ENCODE results near the genes MT1M, MT1B and CETP.

- PRO-cap, 5 experiments, result peak in 3 of 5 experiments; most common minus-strand start chr16:56194482 (in 2)
- RAMPAGE, long total RNA, 2 experiments, result no peak in any of the 2 experiments
- RRBS, result under 1% methylated on average over 12 of the region's 47 CpGs
These were observed 2.9 kb downstream of the GNAO1 start for GRCh38 chr16:56193957-56194725.

- PRO-cap, 5 experiments, result peak in 3 of 5 experiments; most common plus-strand start chr16:56225338 (in 1); most common minus-strand start chr16:56225203 (in 2)
- RAMPAGE, long total RNA, 2 experiments, result no peak in any of the 2 experiments
- RRBS, result no CpG with 5 or more reads among the region's 2 CpGs
These were observed 33.8 kb downstream of the GNAO1 start for GRCh38 chr16:56225123-56225464.

DNA sequence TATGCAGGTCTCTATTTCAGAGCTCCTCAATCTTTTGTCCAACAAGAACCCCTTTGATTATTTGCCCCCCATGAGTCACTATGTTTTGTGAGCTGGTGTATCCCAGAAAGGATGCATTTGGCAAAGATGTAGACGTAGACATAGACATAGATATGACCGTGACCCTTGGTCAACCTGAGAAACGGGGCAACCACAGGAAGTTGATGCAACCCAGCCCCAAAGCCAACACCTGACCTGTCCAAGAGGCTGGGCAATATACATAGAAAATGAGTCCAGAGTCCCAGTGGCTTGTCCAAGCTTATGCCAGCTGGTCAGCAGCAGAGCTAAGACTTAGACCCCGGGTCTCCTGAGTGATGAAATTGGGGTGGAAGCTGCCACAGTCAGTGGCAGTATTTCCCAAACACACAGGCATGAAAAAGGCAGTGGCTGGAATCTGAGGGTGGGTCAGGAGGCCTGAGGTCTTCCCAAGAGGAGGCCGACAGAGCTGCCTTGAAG, 72.3 kb downstream of the GNAO1 start:
- PRO-cap, 5 experiments, result peak in 4 of 5 experiments; most common plus-strand start position 356 of the sequence (in 2); most common minus-strand start position 182 of the sequence (in 1)
- RAMPAGE, long total RNA, 2 experiments, result no peak in any of the 2 experiments
- RRBS, result no CpG with 5 or more reads among the region's 5 CpGs

DNA sequence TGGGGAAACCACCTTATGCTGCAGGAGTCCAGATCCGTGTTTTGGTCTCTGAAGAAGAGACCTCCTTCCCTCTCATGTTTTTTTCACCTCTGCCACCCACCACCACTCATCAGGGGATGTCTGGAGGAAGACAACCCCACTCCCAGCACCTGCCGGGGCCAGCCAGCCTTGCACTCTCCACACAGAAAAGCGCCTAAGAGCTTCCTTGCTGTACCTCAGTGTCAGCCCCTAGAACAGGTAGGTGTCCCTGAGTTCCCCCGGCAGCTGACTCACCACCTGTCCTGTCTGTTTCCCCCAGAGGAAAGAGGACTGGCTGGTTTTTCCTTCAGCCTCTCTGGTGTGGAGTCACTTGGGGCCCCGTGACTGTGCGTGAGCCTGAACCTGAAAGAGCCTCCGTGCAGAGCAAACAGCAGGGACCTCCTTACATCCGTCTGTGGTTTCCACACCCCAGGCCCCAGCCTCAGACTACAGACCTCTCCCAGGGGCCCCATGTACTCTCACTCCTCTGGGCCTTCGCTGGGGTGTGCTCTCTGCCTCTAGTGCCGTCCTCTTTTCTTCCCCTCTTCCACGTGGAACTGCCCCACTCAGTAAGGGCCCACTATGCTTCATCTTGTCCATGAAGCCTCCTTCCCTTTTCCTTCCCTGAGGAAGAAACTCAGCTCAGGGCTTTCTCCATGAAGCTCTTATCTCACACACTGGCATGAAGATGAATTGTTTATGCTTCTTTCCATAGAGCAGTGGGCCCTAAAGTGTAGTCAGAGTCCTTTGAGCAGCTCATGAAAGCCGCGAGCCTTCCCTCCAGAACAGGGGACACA, 87.9 kb downstream of the GNAO1 start:
- PRO-cap, 5 experiments, result no peak in any of the 5 experiments
- RAMPAGE, long total RNA, 2 experiments, result no peak in any of the 2 experiments
- RRBS, result 68% methylated on average over 2 of the region's 13 CpGs

- PRO-cap, 5 experiments, result no peak in any of the 5 experiments
- RAMPAGE, long total RNA, 2 experiments, result no peak in any of the 2 experiments
- RRBS, result no CpG with 5 or more reads among the region's 8 CpGs
These were observed 89.0 kb downstream of the AMFR start for GRCh38 chr16:56336247-56336754.

DNA sequence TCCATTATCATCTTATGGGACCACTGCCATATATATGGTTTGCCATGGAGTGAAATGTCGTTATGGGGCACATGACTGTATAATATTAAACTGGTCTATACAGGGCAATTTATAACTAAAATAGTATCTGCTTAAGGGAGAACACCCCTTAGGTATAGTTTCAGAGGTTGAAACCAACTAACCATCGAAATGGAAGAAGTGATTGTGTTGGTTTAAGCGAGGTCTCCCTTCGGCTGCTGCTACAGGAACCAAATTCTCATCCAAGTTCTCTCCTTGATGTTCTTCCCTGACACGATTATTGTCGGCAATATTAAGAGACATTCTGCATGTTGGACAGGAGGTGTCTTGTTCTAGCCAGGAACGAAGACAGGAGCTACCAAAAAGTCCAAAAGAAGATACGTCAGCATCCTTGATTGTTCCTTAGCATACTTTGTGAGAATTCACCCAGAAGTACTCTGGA, 36.3 kb downstream of the AMFR start:
- PRO-cap, 5 experiments, result no peak in any of the 5 experiments
- RAMPAGE, long total RNA, 2 experiments, result no peak in any of the 2 experiments
- RRBS, result no CpG with 5 or more reads among the region's 8 CpGs

DNA sequence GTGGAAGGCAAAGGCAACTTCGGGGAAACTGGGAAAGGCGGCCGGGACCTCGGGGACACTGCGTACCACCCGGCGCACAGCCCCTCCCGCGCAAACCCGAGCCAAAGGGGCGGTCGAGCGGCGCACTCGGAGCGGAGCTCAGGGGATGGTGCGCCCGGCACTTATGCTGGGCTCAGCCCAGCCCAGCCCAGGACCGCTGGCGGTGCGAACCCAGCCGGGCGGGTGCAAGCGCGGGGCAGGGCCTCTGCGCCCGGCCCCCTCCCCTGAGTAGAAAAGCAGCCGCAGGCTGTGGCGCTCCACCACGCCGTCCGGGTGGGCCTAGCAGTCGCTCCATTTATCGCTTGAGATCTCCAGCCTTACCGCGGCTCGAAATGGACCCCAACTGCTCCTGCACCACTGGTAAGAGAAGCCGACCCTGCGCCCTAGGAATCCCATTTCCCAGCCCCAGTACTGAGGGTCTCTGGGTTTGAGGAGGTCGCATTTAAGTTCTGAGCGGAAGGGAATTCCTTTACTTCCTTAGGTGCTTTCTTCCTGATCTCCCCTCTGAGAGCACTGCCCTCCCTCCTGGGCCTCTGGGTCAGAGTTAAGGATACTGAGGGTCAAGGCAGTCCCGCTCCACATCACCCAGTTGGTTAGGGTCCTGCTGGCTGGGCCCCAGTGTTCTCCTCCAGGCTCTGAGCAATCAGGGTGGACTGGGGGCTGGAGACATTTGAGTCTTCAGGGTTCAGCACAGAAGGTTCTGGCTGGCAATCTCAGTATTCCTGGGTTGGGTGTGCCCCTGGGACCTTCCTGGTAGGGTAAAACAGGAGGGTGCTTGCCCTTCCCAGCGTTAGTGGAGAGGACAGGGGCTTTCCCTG, at the start of gene MT1M:
TSS of gene MT1M (plus strand) at position 299 of the 857 bp plus-strand sequence.
- PRO-cap, 5 experiments, result peak in 5 of 5 experiments; most common plus-strand start position 299 of the sequence (in 4); most common minus-strand start position 30 of the sequence (in 2)
- RAMPAGE, long total RNA, 2 experiments, result start-site peak on the plus strand in 2 of 2 experiments, centred at positions 268 to 272 of the sequence, 5,148 to 5,963 reads per replicate
- RRBS, result 2% methylated on average over 24 of the region's 43 CpGs

DNA sequence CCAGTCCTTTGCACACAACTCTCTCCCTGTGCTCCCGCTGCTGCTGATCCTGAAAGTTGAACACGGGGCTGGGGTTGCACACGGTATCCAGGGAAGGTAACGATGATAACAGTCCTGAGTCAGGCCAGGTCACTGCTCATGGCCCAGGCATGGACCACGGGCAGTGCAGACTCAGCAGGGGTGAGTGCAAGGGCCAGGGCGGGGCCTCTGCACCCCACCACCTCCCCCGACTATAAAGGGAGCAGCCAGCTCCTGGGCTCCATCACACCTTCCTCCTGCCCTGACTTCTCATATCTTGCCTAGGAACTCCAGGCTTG, at the start of gene MT1B:
TSS of gene MT1B (plus strand) at position 262 of the 317 bp plus-strand sequence.
- PRO-cap, 5 experiments, result no peak in any of the 5 experiments
- RAMPAGE, long total RNA, 2 experiments, result no peak in any of the 2 experiments
- RRBS, result no CpG with 5 or more reads among the region's 7 CpGs

- PRO-cap, 5 experiments, result peak in 5 of 5 experiments; most common plus-strand start chr16:56685246 (in 1); most common minus-strand start chr16:56685388 (in 5)
- RAMPAGE, long total RNA, 2 experiments, result no peak in any of the 2 experiments
- RRBS, result no CpG with 5 or more reads among the region's 10 CpGs
These were observed 3.1 kb downstream of the MT1X start for GRCh38 chr16:56684931-56686133.

DNA sequence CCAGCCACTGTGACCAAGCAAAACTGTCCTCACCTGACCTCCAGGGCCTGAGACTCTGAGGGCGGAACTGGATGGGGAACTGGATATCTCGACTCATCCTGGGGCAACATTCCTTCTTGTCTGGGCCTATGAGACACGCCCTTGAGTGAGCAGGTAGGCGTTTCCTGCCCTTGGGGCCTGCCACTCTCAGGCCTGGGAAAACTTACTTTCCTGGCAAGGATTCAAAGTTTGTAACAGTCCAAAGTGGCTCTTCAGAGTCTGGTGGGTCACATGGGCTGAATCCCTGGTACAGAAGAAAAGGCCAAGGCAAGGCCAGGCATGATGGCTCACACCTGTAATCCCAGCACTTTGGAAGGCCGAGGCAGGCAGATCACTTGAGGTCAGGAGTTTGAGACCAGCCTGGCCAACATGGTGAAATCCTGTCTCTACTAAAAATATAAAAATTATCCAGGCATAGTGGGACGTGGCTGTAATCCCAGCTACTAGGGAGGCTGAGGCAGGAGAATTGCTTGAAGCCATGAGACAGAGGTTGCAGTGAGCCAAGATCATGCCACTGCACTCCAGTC, 9.8 kb downstream of the MT1X start:
- PRO-cap, 5 experiments, result no peak in any of the 5 experiments
- RAMPAGE, long total RNA, 2 experiments, result no peak in any of the 2 experiments
- RRBS, result no CpG with 5 or more reads among the region's 6 CpGs

DNA sequence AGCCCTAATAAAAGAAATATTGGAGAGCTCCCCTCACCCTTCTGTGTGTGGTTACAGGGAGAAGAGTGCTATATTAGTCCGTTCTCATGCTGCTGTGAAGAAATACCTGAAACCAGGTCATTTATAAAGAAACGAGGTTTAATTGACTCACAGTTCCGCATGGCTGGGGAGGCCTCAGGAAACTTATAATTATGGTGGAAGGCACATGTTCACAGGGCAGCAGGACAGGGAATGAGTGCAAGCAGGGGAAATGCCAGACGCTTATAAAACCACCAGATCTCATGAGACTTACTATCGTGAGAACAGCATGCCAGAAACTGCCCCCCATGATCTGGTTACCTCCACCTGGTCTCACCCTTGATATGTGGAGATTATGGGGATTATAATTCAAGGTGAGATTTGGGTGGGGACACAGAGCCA, 1.0 kb upstream of the NUP93 start:
- PRO-cap, 5 experiments, result no peak in any of the 5 experiments
- RAMPAGE, long total RNA, 2 experiments, result no peak in any of the 2 experiments
- RRBS, result no CpG with 5 or more reads among the region's 5 CpGs

GRCh38 chr16:56848309-56848952, 16.6 kb upstream of the SLC12A3 start:
- PRO-cap, 5 experiments, result no peak in any of the 5 experiments
- RAMPAGE, long total RNA, 2 experiments, result no peak in any of the 2 experiments
- RRBS, result no CpG with 5 or more reads among the region's 8 CpGs

DNA sequence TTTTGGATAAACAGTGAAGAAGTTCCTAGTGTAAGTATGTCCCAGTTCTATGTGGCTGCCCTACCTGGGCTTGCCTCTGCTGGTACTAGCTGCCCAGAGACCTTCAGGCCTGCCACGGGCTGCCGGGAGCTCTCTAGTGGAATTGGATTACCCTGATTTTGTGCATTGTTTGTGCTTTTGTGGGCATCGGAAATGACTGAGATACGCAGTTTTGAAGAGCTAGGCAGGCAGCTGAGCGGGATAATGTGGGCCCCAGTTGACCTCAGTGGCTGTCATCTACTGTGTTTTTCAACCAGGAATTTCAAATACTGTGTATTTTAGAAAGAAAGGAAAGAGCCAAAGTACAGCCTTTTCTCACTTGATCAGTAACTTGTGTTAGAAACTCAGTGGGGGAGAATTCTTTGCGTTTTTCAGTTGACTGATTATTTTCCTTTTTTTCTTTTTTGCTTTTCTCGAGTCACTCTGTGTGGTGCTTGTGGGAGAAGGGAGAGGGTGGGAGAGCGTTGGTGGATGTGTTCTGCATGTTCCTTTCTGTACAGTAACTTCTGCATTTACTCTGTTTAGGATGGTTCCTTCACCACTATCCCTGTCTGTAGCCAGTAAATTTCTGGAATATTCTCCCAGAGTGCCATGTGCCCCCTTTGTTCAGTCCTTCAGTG, 15.2 kb upstream of the SLC12A3 start:
- PRO-cap, 5 experiments, result no peak in any of the 5 experiments
- RAMPAGE, long total RNA, 2 experiments, result no peak in any of the 2 experiments
- RRBS, result no CpG with 5 or more reads among the region's 8 CpGs

DNA sequence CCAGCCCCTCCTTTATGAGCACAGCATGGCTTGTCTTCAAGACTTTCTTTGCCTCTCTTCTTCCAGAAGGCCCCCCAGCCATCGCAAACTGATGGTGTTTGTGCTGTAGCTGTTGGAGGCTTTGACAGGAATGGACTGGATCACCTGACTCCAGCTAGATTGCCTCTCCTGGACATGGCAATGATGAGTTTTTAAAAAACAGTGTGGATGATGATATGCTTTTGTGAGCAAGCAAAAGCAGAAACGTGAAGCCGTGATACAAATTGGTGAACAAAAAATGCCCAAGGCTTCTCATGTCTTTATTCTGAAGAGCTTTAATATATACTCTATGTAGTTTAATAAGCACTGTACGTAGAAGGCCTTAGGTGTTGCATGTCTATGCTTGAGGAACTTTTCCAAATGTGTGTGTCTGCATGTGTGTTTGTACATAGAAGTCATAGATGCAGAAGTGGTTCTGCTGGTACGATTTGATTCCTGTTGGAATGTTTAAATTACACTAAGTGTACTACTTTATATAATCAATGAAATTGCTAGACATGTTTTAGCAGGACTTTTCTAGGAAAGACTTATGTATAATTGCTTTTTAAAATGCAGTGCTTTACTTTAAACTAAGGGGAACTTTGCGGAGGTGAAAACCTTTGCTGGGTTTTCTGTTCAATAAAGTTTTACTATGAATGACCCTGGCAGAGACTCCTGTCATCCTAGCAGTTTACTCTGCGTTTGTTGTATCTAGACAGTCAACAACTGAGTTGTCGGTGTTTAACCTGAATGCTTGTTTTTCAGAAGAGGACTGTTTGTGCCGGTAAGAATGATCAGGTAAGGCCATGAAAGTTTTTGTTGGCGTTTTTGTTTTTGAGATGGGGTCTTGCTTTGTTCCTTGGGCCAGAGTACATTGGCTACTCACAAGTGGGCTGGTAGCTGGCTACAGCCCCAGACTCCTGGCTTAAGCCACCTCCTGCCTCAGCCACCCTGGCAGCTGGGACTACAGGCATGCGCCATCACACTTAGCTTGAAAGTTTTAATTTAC, 11.6 kb downstream of the HERPUD1 start:
- PRO-cap, 5 experiments, result no peak in any of the 5 experiments
- RAMPAGE, long total RNA, 2 experiments, result no peak in any of the 2 experiments
- RRBS, result no CpG with 5 or more reads among the region's 11 CpGs

- PRO-cap, 5 experiments, result peak in 2 of 5 experiments; most common plus-strand start chr16:56961950 (in 2); most common minus-strand start chr16:56961815 (in 2)
- RAMPAGE, long total RNA, 2 experiments, result no peak in any of the 2 experiments
- RRBS, result no CpG with 5 or more reads among the region's 12 CpGs
These were observed at the start of gene CETP for GRCh38 chr16:56961579-56962193. Gene CETP, plus strand, starts transcription at chr16:56961950.

DNA sequence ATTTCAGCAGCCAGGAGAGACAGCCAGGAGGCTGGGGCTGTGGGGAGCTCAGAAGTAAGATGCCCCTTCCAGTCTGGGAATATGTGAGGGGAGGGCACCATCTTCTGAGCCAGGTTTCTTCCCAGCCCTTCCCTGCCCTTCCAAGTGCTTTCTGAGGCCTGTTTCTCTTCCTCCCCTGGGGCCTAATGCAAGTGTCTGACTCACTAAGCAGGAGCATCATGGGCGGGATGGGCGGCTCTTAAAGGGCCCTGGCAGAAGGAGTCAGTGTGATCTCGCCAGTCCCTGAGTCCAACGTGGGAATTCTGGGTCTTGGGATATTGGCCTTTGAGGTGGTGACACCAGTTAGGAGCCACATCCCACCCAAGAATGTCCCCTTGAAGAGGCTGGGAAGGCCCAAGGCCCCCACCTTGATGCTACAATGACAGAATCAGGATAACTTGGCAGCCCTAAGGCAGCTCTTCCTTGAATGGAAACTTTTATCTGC, 3.8 kb upstream of the NLRC5 start:
- PRO-cap, 5 experiments, result no peak in any of the 5 experiments
- RAMPAGE, long total RNA, 2 experiments, result no peak in any of the 2 experiments
- RRBS, result no CpG with 5 or more reads among the region's 4 CpGs

DNA sequence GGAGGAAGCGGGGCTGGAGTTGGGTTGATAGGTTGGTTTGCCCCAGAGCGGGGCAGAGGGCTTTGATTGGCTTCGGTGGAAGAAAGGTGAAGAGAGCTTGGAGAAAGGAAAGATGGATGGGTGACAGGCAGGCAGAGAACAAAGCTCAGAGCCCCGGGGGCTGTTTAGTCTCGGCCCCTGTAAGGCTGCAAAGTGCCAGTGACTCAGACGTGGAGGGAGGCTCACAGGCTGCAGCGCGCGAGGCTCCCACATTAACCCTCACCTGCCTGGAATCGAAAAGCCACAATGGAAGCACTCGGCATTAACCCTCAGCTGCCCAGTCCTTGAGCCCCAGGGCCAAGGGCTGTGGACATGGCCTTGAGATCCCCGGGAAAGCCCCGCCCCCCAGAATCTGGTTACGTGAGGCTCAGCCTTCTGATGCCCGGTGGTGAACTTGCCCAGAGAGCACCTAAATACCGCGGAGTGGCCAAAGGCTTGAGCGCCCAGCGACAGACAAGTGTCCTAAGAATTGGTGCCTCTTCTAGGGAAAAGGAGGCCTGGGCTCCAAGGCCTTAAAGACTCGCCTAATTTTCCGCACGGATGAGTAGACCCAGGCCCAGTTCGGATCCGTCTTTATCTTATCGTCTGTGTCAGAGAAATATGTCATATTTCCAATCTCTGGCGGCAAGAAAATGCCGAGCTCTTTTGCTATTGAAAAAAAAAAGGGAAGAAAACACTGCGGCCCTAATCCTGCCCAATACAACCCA, 846 bp upstream of the CPNE2 start:
- PRO-cap, 5 experiments, result no peak in any of the 5 experiments
- RAMPAGE, long total RNA, 2 experiments, result no peak in any of the 2 experiments
- RRBS, result 10% methylated on average over 4 of the region's 28 CpGs

DNA sequence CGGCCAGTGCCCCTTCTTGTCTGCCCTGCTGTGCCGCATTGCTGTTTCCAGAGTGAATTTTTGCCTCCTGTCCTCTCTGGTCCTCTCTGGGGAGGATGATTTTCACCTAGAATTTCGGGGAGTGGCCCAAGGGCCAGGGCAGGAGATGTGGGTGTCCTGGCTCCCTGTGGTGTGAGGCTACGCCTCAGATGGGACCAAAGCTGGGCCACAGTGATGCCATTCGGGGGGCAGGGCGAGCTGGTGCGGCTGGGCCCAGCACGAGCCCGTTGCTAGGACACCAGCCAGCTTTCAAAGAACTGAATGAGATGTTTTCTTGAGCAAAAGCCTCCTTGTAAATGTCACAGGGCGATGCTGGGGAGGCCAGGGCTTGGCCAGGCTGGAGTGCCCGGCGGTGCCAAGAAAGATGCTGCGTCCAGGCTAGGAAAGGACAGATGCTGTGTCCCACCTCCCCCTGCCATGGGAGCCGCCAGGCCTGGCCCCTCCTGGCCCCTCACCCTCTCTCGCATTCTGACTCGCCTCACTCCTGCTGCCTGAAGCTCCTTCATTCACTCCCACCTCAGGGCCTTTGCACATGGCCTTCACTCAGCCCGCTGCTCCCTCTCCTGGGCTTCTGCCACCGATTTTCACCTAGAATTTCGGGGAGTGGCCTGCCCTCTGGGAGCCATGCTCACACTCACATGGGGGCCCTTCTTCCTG, 39.0 kb downstream of the CPNE2 start:
- PRO-cap, 5 experiments, result no peak in any of the 5 experiments
- RAMPAGE, long total RNA, 2 experiments, result no peak in any of the 2 experiments
- RRBS, result no CpG with 5 or more reads among the region's 19 CpGs

DNA sequence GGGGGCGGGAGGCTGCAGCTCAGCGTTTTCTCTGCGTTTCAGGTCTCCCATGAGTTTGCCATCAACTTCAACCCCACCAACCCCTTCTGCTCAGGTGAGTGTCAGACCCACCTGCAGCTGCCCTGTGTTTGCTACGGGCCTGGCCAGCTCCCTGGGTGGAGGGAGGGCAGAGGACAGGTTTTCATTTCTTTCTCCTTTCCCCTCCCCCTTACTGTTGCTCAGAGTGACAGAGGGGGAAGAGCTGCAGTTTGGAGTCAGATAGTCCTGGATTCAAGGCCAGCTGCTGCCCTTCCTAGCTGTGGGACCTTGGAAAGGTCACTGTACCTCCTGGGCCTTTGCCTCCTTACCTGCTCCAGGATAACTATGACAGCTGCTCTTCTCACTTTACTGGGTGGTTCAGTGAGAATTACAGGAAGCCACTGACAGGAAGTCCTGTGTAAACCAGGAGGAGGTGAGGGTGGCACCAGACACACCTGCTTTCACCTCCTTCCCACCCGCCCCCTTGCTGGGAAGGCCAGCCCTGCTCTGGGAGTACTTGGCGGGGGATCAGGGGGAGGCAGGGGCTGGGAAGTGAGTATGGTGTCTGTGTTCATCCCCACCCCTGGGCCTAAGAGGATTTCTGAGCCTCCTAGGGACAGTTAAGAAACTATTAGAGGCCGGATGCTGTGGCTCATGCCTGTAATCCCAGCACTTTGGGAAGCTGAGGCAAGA, 42.5 kb downstream of the CPNE2 start:
- PRO-cap, 5 experiments, result peak in 1 of 5 experiments; most common minus-strand start position 359 of the sequence (in 1)
- RAMPAGE, long total RNA, 2 experiments, result no peak in any of the 2 experiments
- RRBS, result no CpG with 5 or more reads among the region's 7 CpGs

DNA sequence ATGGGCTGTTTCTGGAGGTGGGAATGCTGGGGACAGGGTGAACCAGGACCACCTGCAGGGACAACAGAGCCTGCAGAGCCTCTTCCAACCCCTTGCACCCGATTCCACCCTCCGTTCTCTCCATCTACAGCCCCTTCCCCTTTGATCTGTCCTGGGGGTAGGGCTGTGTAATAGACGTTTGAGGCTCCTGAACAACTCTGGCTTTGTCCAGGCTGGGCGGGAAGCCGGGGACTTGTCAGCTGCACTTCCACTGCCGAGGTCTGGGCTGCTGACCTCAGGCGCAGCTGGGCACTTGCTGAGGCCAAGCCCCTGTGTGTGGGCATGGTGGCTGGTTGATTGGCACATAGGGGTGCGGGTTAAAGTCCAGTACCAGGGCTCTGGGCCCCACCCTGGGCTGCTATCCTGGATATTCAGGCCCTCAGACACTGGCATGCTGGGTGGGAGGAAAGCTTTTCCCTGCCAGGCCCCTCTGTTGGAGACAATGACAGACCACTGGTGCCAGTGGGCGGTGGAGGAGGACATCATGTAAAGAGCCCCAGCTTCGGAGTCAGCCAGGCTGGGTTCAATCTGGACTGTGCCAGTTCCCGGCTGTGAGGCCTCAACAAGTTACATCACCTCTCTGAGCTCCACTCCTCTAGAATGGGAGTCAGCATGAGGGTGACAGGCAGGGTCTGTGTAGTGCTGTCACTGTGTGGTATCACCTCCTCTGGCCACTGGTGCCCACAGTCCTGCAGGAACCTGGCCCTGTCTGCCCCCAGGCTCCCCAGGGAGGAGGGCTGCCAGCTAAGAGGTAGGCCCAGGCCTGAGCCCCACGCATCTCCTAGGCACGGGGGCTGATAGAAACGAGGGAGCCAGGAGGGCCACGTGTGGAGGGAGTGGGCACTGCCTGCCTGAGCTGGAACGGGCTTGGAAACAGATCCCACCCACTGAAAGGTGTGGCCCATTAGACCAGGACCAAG, 42.6 kb downstream of the PSME3IP1 start:
- PRO-cap, 5 experiments, result no peak in any of the 5 experiments
- RAMPAGE, long total RNA, 2 experiments, result no peak in any of the 2 experiments
- RRBS, result no CpG with 5 or more reads among the region's 16 CpGs